HGPS cell (cell line): Measurements from ENCODE around the genes UGT1A10 and UGT1A1.

- RRBS: 69% methylated on average over 5 of the region's 13 CpGs
Observed at GRCh38 chr2:233060519-233061067, 451 bp downstream of the INPP5D start.

GRCh38 chr2:233061857-233062436 lies 1.8 kb downstream of the INPP5D start:
- RRBS: no CpG with 5 or more reads among the region's 9 CpGs

DNA sequence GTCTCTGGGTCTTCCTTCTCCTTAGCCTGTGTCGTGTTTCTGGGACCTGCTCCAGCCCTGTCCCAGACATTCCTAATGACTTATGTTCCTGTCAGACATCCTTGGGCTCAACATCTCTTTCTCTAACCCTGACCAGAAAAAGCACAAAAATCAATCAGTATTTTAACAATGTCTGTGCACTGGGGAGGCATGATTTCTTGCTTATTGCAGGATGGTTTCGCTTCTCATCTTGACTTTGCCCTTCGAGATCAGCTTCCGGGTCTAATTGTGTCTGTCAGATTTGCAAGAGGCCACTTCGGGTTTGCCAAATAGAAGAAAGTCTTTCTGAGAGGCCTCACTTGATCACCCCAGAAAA lies 26.7 kb downstream of the INPP5D start:
- RRBS: no CpG with 5 or more reads among the region's 5 CpGs

- RRBS: no CpG with 5 or more reads among the region's 3 CpGs
Observed at GRCh38 chr2:233133222-233133915, 73.2 kb downstream of the INPP5D start.

GRCh38 chr2:233143140-233143424 lies 82.9 kb downstream of the INPP5D start:
- RRBS: no CpG with 5 or more reads among the region's 5 CpGs

- RRBS: no CpG with 5 or more reads among the region's 6 CpGs
Observed at GRCh38 chr2:233154903-233155374, 94.8 kb downstream of the INPP5D start.

GRCh38 chr2:233161521-233161993 lies 89.9 kb upstream of the ATG16L1 start:
- RRBS: no CpG with 5 or more reads among the region's 11 CpGs

DNA sequence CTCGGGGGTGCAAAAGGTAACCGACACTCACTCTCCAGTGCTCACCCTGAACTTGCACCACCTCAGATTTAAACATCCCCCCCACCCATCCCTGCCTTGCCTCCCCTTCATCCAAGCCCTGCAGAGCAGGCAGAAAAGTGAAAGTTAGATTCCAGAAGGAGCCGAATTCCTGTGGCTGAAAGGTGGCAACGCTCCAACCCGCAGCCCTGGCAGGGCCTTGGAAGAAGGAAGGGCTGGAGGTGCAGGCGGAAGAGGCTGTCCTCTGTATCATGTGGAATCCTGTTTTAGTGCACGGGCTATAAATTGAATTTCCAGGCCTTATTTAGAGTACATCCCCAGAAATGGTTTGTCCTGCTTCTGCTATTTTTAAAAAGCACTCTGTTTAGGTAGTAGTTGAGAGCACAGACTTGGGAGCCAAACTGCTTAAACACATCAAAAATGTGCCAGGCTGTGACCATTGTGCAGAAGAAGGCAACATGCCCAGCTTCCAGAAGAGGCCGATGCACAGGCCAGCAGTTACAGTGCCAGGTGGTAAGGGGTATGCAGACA lies 40.2 kb upstream of the ATG16L1 start:
- RRBS: no CpG with 5 or more reads among the region's 8 CpGs

DNA sequence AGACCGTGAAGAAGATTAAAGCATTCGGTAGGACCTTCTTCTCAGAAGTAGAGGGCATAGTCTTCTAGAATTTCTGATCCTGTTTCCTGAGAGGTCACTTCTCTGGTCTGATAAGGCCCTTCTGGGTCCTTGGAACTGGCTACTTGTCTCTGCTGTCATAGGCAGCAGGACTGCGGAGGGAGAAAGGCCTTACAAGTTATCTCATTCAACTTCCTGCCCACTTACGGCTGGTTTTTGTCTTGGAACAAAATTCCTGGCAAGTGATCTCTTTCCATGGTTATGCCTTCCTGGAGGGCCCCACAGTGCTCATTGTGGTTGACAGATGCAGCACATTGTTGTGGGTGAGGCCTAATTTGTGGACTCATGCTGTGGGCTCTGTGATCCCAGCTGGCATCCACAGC lies 21.9 kb downstream of the SAG start:
- RRBS: no CpG with 5 or more reads among the region's 4 CpGs

GRCh38 chr2:233385375-233386090 lies 31.2 kb downstream of the DGKD start:
- RRBS: no CpG with 5 or more reads among the region's 17 CpGs

DNA sequence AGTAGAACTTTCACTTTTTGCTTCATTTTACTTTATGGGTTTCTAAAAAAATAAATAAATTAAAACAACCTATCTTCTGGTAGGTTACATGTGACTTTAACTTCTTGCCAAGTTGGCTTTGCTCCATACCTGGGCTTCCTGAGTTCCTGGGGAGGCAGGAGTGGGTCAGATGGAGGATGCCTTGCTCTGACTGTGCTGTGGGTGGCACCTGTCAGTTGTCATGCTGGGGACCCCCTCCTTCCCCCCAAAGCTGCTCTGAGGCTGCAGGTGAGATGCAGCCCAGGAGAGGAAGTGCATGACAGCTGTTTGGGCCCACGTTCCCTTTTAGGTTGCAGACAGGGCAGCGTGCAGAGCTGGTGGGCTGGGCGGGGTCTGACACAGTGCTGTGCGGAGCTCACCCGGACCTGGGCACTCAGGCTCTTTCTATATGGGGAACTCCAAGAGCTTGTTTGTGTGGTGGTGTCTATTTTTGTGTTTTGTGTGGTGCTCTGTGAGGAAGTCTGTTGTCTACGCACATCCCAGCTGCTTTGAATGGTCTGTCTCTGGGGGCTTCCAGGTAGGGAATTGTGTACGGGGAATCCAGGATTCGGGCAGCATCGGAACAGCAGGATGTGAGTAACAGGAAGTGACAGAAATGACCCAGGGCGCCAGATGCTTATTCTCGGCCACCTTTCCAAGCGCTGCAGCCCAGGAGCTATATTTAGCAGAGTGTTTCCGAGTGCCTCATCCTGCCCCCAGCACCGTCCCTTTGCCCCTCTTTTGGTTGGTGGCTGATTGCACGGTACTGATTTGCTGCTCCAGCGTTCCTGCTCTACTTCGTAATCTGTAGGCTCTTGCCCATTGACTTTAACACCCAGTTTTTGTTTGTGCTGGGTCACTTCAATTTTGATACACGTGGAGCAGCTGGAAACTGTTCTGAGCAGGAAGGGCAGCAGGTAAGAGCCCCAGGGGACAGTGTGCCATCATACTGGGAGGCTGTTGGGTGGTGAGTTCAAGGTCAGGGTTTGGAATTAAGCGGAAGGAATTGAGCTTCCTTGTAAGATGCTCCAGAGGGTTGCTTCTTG lies 64.5 kb downstream of the DGKD start:
- RRBS: no CpG with 5 or more reads among the region's 19 CpGs

DNA sequence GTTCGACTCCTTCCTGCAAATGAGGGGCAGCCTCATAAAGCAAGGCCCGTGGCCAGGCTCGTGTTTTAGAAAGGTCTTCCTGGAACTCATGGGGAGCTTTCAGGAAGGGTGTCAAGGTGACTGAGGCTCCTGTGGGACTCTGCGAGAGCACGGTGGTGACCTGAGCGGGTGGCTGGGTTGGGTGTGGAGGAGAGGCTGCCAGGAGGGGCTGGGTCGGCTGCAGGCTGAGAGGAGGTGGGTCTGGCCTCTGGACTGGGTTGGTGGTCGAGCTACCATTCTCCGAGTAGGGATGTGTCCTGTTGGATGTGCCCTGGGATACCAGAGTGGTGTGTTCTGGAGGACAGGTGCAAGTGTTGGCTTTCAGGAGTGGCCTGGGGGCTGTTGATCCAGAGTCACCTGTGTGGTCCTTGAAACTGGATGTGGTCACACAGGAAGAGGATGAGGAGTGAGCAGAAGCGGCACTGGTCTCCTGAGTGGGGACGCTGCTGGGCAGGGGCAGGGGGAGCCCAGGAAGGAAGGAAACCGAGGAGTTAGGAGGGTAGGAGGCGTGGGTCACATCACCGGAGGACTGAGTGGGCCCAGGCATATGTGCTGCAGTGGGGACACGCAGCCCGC lies 86.5 kb downstream of the DGKD start:
- RRBS: no CpG with 5 or more reads among the region's 16 CpGs

DNA sequence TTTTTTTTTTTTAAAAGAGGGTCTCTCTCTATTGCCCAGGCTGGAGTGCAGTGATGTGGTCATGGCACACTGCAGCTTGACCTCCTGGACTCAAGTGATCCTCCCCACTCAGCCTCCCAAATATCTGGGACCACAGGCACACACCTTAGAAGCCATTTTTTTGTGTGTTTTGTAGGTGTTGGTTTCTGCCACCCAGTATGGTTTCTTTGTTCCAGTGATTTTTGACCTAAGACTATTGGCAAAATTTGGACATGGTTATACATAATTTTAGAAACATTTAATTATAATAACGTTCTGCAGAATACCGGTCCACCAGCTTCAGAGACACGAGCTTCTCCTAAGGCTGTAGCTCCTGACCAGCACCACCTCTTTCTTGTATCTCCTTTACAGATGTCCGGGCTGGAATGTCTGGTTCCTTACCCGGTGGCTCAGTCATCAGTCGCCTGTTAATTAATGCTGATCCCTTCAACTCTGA lies 97.3 kb downstream of the DGKD start:
- RRBS: 90% methylated on average over 3 of the region's 6 CpGs

DNA sequence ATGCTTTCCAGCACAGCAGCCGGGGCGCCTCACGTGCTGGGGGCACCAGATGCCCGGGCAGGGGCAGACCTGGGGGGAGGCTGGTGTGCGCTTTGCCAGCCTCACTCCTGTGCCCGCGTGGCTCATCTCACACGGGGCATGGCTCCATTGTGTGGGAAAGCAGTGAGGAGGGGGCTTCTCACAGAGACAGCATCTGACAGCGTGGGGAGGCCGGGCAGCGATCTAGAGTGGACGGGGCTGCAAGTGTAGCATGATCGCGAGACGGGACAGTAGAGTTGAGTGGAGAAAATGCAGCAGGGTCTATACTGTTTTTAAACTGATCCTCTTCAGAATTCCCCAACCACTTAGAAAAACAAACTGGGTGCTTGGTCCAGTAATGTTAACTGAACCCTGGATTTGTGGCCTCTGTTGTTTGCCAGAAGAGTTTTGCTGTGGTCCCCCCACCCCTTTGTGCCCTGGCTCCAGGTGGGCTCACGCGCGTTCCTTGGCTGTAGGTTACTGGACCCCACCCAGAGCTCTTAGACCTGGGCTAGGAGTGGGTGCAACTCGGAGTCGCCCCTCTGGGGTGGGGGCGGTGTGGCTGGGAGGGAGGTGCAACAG lies 93.0 kb downstream of the USP40 start:
- RRBS: no CpG with 5 or more reads among the region's 21 CpGs

DNA sequence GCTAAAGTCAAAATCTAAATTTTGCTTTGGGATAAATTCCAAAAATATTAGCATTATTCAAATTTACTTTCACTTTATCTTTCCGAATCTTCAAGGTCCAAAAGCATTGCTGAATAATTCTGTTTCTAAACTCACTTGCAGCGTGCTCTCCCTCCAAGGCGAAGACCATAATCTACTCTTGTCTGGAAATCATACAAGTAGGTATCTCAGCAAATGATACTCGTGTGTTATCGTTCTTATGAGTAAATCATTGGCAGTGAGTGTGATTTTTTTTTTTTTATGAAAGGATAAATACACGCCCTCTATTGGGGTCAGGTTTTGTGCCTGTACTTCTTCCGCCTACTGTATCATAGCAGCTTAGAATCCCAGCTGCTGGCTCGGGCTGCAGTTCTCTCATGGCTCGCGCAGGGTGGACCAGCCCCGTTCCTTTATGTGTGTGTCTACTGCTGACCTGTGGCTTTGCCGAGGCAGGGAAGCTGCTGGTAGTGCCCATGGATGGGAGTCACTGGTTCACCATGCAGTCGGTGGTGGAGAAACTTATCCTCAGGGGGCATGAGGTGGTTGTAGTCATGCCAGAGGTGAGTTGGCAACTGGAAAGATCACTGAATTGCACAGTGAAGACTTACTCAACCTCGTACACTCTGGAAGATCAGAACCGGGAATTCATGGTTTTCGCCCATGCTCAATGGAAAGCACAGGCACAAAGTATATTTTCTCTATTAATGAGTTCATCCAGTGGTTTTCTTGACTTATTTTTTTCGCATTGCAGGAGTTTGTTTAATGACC lies at the start of gene UGT1A10:
TSS of gene UGT1A10 (plus strand) at position 321 of the 786 bp plus-strand sequence.
- RRBS: no CpG with 5 or more reads among the region's 17 CpGs

DNA sequence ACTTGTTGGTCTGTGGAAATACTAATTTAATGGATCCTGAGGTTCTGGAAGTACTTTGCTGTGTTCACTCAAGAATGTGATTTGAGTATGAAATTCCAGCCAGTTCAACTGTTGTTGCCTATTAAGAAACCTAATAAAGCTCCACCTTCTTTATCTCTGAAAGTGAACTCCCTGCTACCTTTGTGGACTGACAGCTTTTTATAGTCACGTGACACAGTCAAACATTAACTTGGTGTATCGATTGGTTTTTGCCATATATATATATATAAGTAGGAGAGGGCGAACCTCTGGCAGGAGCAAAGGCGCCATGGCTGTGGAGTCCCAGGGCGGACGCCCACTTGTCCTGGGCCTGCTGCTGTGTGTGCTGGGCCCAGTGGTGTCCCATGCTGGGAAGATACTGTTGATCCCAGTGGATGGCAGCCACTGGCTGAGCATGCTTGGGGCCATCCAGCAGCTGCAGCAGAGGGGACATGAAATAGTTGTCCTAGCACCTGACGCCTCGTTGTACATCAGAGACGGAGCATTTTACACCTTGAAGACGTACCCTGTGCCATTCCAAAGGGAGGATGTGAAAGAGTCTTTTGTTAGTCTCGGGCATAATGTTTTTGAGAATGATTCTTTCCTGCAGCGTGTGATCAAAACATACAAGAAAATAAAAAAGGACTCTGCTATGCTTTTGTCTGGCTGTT lies at the start of gene UGT1A1:
TSS of gene UGT1A1 (plus strand) at position 290 of the 689 bp plus-strand sequence.
- RRBS: no CpG with 5 or more reads among the region's 12 CpGs

DNA sequence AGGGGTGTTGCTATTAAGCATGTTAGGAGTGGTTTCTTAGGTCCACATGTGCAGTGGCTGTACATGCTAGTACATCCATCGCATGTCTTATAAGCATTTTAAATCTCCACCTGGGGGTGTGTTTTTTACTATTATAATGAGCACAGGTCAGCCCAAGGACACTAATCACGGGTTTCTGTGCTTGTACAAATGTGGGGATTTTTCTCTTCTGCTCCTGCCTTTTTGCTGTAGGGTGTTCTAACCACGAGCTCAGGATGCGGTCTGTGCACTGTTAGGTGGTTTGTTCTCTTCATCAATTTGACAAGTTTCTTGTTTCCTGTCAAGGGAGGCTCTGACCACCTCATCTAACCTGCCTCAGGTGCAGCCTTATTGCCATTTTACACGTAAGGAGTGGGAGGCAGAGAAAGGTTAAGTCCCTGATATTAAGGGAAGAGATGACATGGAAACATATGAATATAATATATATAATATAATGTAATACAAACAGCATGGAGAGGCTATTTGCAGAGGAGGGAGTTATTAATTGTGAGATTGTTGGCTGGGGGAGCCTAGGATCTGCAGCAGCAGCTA lies 60.0 kb upstream of the SPP2 start:
- RRBS: no CpG with 5 or more reads among the region's 5 CpGs

GRCh38 chr2:234137585-234137798 lies 87.0 kb downstream of the SPP2 start:
- RRBS: no CpG with 5 or more reads among the region's 2 CpGs

DNA sequence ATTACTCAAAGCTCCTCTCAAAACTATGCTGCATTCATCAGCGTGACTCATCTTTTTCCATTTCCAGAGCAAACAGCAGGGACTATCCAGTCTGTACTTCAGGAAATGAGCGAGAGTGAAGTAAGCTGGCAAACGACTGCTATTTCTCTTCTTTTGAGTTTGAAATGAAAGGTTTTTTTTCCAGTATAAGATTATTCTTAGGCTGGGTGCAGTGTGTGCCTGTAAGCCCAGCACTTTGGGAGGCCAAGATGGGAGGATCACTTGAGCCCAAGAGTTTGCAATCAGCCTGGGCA lies 152.9 kb downstream of the SPP2 start:
- RRBS: no CpG with 5 or more reads among the region's 3 CpGs

DNA sequence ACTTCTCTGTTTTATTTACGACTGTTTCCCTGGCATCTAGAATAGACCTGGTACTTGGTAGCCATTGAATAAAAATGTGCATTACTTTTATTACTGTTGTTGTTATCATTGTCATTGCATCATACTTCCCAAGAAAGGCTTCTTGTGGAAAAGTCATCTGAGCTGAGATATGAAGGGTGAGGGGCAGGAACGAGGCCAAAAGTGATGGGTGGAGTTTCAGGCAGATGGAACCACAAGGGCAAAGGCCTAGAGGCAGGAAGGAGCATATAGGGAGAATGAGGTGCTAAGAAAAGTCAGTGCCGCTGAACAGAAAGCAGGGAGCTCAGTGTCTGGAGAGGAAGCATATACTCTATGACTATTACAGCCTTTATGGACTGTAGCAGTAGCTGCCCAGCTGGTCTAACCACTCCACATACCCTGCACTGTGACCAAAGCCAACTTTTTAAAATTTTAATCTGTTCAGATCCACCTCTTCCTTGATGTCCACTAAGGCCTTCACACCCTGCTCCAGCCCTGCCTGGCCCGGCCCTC lies 219.3 kb downstream of the SPP2 start:
- RRBS: no CpG with 5 or more reads among the region's 4 CpGs